ENCODE results near the genes SUGT1, PRR20B, PCDH17 and DACH1.

GRCh38 chr13:51967611-51967798 is 43.7 kb downstream of the ATP7B start:
- RAMPAGE, long total RNA = no peak
- RRBS = no CpG with 5 or more reads among the region's 1 CpG

DNA sequence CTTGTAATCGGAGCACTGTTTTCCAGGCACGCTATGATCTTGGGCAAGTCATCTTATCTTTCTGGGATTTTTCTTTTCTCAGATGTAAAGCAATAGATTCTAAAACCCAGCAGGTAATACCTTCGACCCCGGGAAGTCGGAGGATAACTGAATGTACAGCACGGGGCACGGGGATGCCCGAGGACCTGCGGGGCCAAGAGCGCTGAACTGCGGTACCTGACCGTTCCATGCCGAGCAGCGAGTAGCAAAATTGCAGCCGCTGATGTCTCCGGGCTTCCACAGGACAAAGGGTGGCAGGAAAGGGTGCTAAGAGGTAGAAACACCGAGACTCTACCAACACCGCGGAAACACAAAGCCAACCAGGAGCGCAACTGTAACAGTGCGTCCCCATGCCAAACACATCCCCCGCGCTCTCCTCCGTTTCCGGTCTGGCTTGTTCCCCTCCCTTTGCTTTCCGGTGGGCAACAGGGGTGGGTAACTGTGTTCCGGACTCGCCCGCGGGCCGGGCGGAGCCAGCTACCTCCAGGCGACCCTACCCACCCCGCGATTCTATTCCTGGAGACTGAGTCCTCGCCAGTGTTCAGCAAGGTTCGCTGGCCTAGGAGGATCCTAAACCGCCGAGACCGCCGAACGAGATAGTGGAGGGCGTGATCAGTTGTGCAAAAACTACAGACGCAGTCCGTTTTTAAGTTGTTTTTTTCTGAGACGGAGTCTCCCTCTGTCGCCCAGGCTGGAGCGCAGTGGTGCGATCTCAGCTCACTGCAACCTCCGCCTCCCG is 34.8 kb upstream of the NEK3 start:
- RAMPAGE, long total RNA = start-site peak on the minus strand centred at position 385 of the sequence, 32 bp wide, 109 and 43 reads in 2 replicates
- RRBS = no CpG with 5 or more reads among the region's 51 CpGs

DNA sequence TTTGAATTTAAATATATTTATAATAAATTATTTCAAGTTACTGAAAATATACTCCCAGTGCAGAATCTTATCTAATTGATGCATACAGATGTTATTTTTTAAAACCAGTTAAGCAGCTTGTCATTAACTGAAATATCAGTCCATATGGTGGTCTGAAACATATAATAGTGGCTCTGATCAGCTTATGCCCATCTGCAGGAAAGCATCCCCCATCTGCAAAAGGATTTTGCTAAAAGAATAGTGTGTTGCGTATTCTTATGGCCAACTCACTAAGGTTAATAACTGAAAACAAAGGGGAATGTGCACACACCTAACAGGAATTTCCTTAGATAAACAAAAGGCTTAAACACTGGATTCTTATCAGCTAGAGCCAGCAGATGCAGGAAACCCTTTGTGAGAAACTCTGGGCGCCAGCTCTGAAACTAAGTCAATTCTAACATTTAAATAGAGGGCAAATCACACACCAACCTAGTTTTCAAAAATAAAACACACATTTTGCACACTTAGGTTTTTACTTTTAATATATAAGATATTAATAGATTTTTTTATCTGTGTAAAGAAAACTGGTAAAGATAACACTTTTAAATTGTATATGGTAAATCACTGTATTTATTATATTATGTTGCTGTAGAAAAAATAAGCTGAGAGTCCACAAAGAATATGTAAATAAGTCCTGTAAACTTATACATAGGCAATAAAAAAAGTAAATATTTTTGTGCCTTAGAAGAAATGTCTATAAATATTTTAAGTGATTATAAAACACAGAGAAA is 22.1 kb downstream of the VPS36 start:
- RAMPAGE, long total RNA = no peak
- RRBS = no CpG with 5 or more reads among the region's 2 CpGs

DNA sequence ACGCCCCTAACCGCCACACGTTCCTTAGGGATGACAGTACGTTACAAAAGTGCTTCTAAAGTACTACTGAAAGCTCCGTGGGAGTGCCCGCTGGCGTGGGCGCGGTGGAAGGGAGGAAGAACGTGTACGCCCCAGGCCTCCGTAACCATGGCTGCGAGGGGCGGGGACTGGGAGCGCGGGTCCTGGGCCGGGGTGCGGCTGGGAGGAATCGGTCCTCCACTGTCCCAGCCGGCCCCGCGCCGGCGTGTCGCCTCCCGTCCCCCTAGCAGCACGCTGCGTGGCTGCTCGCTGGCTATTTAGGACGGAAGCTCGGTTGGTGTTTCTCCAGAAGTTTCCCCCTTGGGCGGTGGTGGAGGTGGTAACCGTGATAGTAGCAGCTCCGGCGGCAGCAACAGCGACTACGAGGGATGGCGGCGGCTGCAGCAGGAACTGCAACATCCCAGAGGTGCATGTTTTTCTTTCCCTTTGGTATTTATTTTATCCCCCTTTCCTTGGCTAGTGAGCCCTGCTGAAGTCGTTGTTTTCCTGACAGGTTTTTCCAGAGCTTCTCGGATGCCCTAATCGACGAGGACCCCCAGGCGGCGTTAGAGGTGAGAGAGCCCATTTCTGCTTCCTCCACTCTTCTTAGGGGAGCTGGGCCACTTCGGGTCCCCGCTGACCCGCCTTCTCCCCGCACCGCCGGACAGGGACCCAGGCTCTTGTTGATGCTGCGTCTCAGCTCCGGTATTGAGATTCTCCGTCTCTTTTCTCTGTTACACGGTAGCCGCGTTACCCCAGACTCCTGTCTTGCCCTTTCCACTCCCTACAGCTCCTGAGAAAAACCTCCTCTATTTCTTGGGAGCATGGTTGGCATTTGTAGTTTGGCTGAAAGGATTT is at the start of gene SUGT1:
Gene SUGT1, plus strand, starts transcription at position 323 of the 876 bp plus-strand sequence.
- RAMPAGE, long total RNA = start-site peak on the plus strand centred at position 438 of the sequence, 511 bp wide, 214 and 1,095 reads in 2 replicates
- RRBS = 0% methylated on average over 2 of the region's 57 CpGs

DNA sequence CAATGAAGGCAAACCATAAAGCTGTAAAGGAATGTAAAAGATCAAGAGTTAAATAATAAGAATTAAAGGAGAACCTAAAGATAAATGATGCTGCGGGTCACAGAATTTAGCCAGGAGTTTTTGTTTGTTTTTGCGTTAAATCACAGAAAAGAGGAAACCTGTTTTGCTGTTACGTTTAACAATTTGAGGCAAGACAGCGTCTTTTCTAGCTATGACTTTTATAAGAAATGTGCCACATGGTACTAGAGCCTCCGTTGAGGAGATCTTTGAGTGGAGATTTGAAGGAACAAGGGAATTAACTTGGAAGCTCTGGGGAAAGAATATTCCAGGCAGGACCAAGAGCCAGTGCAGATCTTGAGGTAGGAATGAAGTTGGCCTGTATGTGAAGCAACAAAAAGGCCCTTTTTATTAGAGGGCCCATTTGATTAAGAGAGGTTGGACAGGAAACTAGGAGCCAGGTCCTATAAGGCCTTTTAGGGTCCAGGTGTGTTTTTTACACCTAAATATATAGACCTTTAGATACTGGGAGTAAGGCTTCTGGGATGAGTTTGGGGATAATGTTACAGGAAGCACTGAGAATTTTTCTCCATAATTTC is 1.2 kb downstream of the SUGT1 start:
- RAMPAGE, long total RNA = no peak
- RRBS = no CpG with 5 or more reads among the region's 5 CpGs

DNA sequence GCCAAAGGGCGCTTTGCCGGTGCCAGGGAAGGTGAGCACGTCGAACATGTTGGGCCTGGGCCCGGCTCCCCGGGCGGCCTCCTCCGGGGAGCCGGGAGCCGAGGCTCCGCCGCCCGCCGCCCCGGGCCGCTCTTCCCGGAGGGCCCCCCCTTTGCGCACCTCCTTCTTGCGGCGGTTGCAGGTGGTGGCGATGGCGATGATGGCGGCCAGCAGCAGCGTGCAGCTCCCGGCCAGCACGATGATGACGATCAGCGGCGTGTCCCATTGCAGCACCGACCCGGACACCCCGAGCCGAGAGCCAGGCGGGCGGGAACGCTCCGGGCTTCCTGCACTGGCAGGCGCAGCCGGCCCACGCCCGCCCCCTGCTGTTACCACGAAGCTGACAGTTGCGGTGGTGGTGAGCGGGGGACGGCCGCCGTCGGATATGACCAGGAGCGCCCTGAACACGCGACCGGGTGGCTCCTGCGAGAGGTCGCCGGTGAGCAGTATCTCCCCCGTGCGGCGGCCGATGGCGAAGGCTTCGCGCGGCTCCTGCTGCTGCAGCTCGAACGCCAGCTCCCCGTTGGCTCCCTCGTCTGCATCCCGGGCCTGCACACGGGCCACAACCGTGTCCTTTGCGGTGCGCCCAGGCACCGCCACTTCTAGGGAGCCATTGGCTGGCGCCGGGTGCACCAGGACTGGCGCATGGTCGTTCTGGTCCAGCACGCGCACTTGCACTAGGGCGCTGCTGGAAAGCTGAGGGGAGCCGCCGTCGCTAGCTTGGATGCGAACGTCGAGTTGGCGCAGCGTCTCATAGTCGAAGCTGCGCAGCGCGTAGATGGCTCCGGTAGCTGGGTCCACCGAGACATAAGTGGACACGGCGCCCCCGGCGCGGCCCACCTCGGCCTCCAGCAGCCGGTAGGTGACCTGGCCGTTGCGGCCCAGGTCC is 2.2 kb downstream of the PCDH8 start:
- RAMPAGE, long total RNA = no peak
- RRBS = 3% methylated on average over 35 of the region's 103 CpGs

DNA sequence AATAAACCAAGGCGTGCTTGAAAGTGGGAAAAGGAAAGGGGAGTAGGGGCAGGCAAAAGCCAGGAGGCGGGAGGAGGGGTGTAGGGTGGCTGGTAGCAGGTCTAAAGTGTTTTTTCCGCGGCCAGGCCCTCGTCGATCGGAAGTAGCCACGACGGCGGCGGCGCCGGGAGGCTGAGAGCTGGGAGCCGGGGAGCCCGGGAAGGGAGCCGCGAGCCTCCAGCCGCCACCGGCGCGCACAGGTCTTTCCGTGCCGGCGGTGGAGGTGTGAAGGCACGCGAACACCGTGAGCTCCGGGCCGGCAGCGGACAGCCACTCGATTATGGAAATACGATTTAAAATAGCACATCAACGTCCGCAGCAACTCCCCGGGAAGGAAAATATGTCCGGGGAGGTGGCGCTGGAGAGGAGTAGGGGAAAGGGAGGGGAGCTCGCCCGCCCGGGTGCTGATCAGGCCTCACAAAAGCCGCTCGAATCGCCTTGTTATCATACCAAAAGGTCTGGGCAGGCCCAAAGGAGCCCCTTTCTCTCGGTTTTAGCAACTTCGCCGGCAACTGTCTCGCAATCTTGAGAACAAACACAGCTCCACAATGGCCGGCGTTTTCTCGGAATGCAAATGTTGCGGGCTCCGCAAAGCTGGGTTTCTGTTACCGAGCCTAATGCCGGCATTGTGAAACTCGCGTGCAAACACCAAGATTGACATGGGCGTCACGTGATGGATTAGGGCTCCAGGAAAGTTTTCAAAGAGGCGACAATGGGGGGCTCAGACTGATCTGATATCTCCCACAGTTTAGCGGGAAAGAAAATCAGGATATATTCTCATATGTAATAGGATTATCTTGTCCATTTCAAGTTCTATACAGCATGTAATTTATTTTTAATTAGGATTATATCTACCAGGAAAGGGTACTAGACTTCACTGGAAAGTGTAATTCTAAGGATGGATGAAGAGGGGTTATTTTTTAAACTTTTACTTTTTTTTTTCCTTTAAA is 3.0 kb upstream of the PCDH8 start:
- RAMPAGE, long total RNA = no peak
- RRBS = 2% methylated on average over 19 of the region's 60 CpGs

DNA sequence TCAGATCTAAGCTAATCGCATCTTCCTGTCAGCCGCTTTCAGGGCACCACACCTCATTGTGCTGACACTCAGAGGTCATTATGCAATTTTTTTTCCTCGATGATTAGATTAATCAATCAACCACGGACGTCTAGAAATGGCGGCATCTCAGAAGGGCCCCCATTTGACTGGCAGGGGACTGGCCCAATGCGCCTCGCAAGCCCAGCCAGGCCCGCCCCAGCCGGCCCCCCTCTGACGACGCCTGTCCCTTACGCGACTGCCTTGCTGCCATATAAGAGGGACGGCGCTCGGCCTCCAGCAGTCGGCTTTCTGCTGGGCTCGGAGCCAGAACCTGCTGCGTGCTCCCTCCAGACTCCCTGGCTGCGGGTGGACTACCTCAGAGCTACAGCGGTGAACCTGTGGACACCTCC is at the start of gene PRR20B:
Gene PRR20B, plus strand, starts transcription at position 270 of the 410 bp plus-strand sequence.
- RAMPAGE, long total RNA = no peak
- RRBS = no CpG with 5 or more reads among the region's 22 CpGs

DNA sequence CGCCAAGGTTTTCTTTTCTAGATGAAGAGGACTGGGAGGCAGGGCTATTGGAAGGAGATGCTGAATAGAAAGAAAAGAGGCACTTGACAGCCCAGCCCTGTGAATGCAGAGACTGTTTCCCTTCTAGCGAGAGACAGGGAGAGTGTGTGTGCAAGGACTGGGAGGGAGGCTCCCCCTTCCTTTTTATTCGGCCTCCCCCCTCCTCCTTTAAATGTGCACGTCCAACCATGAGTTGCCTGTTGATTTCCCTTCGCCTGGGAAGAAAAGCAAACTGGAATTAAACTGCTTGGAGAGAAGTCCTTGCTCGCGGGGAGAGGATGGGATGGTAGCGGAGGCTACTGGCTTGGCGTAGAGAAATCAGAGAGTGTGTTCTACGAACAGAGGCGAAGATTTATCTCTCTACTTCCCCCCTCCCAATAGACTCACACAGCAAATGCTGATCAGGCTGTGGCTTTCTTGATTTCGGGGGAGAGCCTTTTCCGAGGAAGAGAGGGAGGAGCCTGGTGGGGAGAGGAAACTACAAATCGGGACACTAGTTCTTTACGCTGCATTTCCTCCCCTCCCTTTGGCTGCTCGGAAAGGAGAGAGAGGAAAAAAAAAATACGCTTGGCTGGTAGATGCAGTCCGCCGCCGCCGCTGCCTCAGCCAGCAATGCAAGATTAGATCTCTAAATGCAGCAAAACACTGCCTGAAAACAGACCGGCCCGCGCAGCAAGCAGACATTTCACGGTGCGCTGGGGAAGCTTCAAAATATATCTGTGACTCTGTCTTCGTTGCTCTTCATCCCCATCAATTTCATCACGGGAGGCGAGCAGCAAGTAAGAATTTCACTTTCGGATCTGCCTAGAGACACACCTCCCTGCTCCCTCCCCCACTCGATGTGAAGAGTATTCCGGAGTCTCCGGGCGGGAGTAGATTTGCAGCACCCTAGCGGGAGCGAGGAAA is at the start of gene PCDH17:
Gene PCDH17, plus strand, starts transcription at position 548 of the 945 bp plus-strand sequence.
- RAMPAGE, long total RNA = no peak
- RRBS = no CpG with 5 or more reads among the region's 36 CpGs

DNA sequence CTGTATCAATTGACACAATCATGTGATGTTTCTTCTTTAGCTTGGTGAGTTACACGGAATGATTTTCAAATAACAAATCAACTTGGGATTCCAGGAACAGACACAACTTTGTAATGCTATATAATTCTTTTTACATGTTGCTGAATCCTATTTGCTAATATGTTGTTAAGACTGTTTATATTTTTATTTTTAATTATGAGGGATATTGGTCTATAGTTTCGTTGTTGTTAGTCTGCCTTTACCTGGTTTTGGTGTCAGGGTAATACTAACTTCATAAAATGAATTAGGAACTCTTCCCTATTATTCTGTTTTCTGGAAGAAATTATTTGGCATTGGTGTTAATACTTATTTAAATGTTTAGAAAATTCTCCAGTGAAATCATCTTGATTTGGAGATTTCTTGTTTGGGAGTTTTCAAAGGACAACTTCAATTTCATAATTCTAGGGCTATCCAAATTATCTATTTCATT is 1069.8 kb downstream of the PCDH17 start:
- RAMPAGE, long total RNA = no peak
- RRBS = no CpG with 5 or more reads among the region's 2 CpGs

DNA sequence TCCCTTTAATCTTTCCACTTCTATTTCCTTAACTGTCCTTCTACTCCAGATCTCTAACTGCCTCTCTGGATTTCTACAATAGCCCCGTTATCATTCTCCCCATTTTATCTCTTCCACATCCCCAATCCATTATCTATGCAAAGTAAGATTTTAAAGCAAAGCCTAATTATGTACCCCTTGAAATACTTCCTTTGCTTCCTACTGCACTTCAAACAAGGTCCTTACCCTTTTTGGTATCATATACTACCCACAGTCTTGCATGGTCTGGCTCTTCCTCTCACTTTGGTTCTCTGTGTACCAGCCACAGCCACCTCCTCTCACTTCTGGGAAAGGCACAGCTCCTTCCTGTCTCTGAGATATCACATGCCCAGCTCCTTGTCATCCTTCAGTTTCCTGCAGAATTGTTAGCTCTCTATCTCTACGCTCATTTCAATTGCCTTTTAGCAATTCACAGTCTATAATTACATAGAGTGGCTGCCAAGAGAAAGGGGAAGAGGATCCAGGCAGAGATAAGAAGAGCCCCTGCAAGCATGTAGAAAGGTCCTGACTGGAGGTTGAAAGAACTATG is 933.3 kb downstream of the DIAPH3 start:
- RAMPAGE, long total RNA = no peak
- RRBS = no CpG with 5 or more reads among the region's 2 CpGs

DNA sequence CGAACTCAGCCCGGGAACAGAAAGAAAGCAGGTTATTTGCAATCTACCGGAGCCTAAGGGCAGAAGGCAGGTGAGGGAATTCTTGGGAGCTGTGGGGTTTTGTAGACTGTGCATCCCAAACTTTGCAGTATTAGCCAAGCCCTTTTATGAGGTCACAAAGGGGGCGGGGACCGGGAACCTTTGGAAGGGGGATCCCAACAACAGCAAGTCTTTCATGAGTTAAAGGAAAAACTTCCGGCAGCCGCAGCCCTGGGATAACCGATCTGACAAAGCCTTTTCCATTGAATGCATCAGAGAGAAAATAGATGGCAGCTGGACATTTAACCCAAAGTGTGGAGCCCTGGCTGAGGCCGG is 5.3 kb upstream of the ENSG00000285566 start:
- RAMPAGE, long total RNA = no peak
- RRBS = 100% methylated on average over 1 of the region's 9 CpGs

DNA sequence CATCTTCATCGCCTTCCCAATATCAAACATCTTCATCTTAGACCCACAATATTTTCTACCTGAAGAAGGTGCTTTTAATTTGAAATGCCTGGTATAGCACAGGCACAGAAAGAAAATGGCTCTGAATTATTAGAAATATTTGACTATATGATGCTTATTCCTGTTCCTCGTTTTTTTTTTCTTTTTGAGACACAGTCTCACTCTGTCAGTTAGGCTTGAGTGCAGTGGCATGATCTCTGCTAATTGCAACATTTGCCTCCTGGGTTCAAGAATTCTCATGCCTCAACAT is 431.5 kb downstream of the PCDH9 start:
- RAMPAGE, long total RNA = no peak
- RRBS = no CpG with 5 or more reads among the region's 2 CpGs

DNA sequence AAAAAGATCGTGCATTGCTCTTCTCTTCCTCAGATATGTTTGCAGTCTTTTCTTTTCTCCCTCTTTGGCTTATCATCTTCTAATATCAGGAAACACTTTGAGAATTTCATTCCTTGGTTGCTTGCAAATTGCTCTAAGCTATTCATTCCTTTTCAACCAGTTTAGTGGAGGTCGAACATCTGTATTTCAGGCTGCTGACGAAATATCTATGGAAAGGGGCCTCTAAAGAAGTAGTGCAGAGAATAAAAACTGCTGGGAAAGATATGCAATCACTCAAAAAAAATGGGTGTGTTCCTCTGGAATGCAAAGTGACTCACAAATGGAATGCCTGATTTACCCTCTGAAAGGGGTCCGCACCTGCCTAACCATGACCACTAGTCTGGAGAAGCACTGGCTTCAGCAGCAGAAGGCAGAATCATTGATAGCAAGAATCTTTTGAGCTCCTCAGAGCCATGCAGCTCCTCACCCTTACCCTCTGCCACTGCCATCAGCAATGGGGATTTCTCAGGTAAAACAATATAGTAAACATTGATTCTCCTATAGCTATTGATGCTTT is 129.4 kb downstream of the PCDH9 start:
- RAMPAGE, long total RNA = no peak
- RRBS = no CpG with 5 or more reads among the region's 4 CpGs

GRCh38 chr13:67230779-67231580 is 844 bp upstream of the PCDH9 start:
- RAMPAGE, long total RNA = no peak
- RRBS = 1% methylated on average over 20 of the region's 49 CpGs

- RAMPAGE, long total RNA = no peak
- RRBS = no CpG with 5 or more reads among the region's 1 CpG
Observed at GRCh38 chr13:71798751-71799071, 68.3 kb downstream of the DACH1 start.

- RAMPAGE, long total RNA = no peak
- RRBS = under 1% methylated on average over 32 of the region's 66 CpGs
Observed at GRCh38 chr13:71864913-71865715, 1.9 kb downstream of the DACH1 start.

- RAMPAGE, long total RNA = no peak
- RRBS = 0% methylated on average over 1 of the region's 47 CpGs
Observed at GRCh38 chr13:71866856-71867798, at the start of gene DACH1. Gene DACH1, minus strand, starts transcription at chr13:71867204.

- RAMPAGE, long total RNA = no peak
- RRBS = no CpG with 5 or more reads among the region's 3 CpGs
Observed at GRCh38 chr13:72775128-72775561, 6.6 kb downstream of the DIS3 start.

- RAMPAGE, long total RNA = no peak
- RRBS = no CpG with 5 or more reads among the region's 4 CpGs
Observed at GRCh38 chr13:73338449-73338939, 279.7 kb downstream of the KLF5 start.